Helper T cell (primary cell): ENCODE data around the gene DUSP29.

- PRO-cap, 2 experiments = no peak in any of the 2 experiments
Measured at GRCh38 chr10:75073509-75073922, at the start of gene DUSP29. Gene DUSP29 (minus strand): TSS chr10:75073642.

DNA sequence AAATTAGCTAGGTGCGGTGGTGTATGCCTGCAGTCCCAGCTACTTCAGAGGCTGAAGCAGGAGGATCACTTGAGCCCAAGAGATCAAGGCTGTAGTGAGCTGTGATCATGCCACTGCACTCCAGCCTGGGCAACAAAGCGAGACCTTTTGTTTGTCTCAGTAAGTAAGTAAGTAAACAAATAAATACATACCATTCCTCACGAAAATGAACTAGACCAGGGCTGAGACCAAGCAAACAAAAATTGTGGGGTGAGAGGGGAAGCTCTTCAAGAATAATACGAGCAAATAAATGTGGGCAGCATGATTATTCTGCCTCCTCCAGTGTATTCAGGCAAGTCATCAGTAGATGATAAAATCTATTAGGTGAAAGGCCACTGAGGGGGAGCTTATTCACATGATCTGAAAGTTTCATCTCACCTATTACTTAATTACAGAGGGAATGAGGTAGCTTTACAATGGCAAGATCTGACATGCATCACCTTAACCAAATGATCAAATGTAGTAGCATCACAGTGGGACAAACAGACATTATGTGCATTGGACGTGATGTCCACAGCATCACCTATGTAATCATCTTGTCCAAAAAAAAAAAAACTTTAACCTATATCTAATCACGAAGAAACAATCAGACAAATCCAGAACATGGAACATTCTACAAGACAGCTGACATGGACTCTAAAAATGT is 44.7 kb downstream of the SAMD8 start:
- PRO-cap, 2 experiments = no peak in any of the 2 experiments

- PRO-cap, 2 experiments = no peak in any of the 2 experiments
Measured at GRCh38 chr10:75226657-75227536, 8.9 kb downstream of the COMTD1 start.

GRCh38 chr10:75398229-75399481 is 2.9 kb downstream of the ZNF503 start:
- PRO-cap, 2 experiments = no peak in any of the 2 experiments

DNA sequence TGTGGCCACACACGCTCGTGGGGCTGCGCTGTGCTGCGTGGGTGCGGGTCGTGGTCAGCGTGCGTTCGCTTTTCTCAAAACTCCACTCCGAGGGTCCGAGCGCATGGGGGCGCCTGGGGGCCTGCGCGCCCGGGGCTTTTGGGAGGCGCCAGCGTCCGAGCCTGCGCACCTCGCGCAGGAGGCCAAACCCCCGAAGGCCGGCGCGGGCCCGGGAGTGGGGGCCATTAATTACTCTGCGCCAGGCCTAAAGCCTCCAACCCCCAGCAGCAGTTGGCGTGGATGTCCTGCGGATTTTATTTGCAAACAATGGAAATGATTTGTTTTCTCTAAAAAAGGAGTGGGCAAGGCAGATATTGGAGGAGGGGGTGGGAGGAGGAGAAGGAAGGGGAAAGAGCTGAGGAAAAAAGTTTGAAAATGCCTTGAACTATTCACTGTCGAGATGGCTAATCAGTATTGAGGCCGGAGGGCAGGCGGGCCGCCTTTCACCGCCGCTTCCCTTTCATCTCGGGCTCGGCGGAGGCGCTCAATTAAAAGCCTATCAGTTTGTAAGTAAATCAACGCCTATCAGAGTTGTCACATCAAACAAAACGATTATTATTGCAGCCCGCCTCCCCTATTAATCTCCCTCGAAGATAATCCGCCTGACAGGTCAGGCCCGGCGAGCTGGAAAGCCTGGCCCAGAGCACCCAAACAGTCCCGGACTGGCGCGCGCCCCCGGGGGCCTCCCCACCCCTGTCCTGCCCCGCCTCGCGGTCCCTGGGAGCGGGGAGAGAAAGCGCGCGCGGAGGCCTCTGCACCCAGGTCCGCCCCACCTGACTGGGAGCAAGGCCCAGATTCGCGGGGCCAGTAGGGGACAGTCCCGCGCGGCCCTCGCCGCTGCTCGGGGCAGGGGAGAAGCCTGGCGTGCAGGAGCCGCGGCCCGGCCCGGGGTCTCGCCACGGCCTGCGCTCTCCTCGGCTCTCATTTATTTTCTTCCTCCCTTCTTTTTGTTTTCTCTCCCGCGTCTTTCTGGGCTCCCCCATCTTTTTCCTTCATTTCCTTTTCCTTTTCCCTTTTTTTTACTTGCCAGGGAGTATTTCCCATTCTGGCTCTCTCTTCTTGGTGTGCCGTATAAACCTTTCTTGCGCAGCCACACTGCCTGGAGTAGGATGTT is 3.6 kb upstream of the ZNF503 start:
- PRO-cap, 2 experiments = no peak in any of the 2 experiments

DNA sequence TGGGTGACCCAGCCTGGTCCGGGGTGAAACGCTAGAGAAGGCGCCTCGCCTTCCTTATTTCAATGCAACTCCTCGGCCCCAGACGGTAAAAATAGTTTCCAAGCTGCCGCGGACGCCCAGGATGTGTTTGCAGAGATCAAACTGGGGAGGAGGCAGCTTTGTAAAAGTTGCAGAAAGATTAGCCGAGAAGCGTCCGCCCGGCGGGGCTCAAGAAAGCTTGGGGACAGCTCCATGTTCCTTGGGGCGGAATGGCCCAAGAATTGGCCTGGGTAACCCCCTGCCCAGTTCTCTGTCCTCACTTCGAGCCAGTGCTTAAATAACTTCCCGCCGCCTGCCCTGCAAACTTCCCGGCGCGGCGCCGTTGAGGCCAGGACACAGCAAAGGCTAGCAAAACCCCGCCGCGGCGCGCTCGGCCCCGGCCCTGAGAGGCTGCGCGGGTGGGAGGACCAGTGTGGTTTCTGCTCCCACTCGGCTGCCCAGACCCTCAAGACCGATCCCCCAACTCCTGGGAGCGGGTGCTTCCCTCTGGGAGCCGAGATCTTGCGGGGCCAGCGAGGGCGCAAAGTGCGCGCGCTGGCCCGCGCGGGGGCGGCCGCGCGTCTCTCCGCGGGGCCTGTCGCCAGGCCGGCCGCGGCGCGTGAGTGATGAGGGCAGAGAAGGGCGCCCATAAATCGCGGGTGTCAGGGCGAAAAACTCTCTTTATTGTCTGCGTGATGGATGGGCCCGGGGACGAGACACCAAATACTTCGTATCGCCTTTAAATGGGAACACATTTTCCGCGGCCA is 6.3 kb upstream of the ZNF503 start:
- PRO-cap, 2 experiments = no peak in any of the 2 experiments

DNA sequence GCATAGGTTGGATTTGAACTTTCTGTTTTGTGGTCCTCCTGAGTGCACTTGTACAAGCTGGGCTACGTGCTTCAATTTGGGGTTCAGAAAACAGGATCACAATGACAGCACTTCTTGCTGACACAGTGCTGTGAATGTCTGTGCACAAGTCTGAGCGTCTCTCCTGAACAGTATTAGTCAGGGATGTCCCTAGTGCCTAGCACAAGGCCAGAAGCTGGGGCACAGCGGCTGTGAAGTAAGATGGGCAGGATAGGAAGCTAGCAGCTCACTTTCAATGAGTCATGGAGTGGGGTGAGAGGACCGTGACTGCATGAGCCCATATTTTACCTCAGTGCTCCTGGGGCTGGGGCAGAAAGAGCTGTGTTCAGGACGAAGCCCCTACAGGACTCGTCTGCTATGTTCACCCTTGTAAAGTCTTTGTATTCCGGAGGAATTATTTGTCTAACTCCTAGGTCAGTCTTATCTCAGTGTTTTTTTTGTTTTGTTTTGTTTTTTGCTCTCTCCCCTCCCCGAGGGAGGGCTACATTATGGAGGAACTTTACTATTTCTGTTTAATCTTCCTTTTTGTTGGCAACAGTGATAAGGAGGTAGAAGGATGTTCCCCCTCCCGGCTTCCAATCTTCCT is 2.9 kb upstream of the LRMDA start:
- PRO-cap, 2 experiments = no peak in any of the 2 experiments

- PRO-cap, 2 experiments = no peak in any of the 2 experiments
Measured at GRCh38 chr10:75755001-75755979, 323.9 kb downstream of the LRMDA start.

DNA sequence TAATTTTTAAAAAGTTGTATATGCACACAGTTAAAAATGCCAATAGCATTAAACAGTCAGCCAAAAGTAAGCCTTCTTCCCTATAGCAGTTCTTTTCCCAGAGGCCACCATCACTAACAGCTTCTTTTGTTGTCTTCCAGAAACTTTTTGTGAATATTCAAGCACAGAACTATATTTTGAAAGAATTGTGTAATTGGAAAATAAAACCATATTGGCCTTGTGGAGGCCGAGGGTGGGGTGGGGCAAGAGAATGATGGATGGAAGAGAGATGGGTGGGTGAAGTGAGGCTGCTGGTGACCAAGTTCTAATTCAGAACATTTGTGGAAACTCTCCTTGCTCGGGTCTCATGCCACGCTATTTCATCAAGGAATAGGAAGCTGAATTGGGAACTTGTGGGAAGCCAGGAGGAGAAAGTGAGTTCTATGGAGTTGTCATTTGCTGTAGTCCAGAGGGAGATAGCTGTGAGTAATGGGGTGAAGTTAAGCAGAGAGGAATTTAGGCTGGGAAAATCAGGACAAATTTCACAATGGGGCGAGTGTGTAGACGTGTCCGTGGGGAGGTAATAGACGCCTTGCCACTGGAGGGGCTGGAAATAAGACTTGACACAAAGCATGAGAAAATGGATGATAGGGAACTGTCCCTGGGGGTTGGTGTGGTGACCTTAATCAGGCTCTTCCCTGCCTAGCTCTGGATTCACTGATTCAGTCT is 339.2 kb downstream of the LRMDA start:
- PRO-cap, 2 experiments = no peak in any of the 2 experiments

DNA sequence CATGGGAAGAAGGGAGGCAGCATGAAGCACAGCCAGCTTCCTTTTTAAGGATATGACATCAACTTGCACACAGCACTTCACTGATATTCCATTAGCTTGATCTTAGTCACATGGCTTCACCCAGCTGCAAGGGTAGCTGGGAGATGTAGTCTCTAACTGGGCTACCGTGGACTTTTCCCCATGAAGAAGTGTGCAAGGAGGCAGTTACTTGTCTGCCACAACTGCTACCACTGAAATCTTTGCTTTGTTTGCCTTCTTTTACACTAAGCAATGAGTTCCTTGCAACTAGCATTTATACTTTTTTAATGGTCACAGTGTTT is 525.3 kb downstream of the LRMDA start:
- PRO-cap, 2 experiments = no peak in any of the 2 experiments

- PRO-cap, 2 experiments = no peak in any of the 2 experiments
Measured at GRCh38 chr10:76036326-76036776, 604.9 kb downstream of the LRMDA start.

DNA sequence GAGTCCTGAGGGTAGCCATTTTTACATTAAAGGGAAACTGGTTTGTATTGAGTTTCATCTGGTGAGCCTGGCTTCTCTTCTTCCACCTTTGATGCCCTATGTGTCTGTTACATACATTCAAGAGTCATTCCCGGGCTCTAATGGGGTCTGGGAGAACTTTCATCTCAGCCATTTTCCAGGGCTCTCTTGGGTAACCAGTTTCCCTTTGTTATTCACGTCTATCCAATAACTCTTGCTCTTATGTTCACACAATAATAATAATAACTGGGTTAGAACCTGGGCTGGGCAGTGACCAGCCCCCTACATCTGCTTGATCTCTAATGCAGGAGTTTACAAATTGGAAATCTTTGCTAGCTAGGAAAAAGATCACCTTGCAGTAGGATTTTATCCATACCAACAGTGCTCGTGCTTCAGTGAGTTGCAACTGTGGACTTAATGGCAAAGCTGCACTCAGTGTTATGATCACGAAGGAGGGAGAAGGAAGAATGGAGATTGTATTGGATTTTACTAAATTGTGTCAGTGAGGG is 685.4 kb downstream of the LRMDA start:
- PRO-cap, 2 experiments = no peak in any of the 2 experiments

DNA sequence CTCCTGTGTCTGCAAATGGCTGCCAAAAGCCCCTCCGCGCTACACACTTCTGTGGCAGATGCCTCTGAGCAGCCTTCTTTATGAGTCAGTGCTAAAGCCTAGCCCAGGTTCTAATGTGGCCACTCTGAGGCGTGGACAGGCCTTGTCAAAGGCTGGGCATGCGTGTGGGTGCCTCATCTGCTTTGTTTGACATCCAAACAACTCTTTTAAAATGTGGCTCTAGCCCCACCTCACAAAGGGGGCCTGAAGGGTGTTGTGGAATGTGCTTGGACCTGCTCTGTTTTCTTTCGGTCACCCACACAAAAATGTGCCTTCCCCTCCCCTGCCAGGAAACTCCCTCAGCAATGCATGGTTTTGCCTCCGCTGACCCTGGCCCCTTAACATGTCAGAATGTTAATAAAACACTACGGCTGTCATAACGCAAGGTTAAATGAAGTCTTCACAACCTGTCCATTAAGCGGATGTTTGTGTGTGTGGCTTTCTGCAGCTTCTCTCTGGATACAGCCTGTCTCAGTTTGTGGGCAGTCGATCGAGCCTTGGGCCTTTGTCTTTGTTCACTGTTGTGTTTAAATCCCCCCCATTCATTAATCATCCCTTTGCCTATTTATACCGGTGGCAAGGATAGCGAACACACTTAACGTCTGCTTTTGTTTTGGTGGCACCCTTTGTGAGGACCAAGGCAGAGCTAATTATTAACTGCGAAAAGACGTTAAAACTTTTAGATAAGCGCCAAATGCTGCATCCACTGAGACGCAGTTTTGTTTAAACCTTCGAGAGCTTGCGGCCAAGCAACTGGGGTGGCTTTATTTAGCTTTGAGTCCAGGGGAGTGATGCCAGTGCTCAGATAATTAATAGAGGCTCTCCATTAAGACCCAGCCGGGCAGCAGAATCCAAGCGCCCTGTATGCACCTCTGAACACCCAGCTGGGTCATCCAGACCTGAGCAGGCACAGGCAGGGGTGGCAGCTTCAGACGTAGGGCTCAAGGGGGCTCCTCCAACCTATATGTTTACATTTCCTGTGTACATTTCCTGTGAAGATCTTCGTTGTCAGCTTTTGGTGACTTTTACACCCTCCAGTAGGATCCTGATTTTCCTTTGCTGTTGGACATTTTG is 719.1 kb downstream of the LRMDA start:
- PRO-cap, 2 experiments = no peak in any of the 2 experiments

DNA sequence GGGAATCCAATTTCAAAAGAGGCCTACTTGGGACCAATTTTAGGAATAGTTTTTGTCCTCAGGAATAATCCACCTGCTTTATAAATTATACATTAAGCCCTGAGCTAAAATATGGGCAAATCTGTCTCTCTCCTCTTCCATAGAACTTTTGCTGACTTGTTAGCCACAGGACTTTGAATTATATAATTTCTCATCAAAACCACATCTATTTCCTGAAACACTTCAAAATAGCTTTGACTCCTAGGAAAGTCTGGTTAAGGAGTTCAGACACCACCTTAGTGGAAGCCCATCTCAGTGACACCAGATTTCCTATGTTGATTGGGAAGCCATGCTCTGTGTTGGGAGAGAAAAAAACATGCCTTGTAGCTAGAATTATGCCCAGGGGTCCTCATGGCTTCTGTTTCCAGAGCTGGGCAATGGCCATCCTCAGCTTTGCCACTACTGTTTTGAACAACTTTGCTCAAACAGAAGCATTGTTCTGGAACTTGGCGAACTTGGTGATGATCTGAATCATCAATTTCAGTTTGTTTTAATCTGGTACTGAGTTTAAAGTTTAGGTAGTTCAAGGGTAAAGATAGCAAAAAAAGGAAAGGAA is 736.7 kb downstream of the LRMDA start:
- PRO-cap, 2 experiments = no peak in any of the 2 experiments

- PRO-cap, 2 experiments = no peak in any of the 2 experiments
Measured at GRCh38 chr10:76732374-76732745, 905.2 kb downstream of the KCNMA1 start.

DNA sequence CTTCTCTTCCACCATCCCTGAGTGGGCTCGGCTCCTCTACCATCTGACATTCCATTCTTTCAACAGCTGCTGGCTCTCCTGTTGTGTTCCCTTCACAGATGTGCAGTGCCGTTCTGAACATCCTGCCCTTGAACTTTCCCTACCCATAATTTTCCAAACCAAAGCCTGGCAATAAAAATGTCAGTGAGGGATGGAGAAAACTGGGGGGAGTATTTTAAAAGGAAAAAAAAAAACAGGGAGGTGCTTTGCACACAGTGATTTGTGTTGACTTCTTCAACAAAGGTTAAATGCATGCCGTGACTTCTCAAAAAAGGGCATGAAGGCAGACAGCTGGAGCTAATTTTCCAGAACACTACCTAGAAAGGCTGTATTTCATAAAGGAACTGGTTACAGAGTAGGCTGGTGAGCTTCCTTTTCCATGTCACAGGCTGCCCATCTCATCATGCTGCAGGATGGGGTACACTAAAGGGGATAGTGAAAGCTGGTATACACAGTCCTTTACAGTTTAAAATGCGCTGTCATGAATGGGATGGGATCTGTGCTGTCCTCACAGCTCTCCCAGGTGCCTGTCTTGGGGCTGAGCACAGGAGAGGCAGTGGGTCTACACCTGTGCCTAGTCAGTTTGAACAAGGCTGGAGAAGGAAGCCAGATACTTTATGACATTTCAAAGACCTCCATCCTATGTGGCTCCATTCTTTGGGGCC is 392.6 kb downstream of the KCNMA1 start:
- PRO-cap, 2 experiments = no peak in any of the 2 experiments

DNA sequence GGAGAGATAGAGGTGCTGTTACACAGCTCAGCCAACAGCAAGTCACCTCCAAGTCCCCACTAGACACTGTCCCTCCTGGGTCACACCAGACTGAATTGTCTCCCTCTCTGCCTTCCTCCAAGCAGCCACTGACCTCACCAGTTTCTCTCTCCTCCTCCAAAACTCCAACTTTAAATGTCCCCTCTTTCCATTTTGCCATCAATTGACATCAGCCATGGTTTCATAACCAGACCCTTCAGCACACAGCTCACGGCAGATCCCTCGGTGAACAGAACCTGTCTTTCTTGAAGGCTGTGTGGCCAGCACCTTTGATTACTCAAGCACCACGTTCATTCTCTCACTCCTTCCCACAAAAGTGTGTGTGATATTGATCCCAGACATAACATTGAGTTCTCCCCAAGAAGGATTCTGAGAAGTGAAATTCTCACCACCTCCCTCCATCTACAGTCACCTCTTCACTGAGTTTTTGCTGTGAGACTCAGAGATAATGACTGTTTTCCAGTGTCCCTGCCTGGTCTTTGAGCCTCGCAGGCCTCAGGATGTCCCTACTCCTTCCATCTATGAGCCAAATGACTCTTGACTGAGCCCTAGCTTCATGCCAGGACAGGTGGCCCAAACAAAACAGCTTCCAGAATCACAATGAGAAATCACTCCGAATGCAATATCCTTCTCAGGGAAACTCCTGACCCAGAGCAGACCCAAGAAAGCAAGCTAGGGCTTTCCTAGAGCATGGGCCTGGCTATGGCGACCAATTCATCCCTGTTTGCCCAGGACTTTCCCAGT is 235.2 kb downstream of the KCNMA1 start:
- PRO-cap, 2 experiments = no peak in any of the 2 experiments

GRCh38 chr10:77405586-77405987 is 232.0 kb downstream of the KCNMA1 start:
- PRO-cap, 2 experiments = no peak in any of the 2 experiments

- PRO-cap, 2 experiments = no peak in any of the 2 experiments
Measured at GRCh38 chr10:77422674-77423286, 214.8 kb downstream of the KCNMA1 start.

DNA sequence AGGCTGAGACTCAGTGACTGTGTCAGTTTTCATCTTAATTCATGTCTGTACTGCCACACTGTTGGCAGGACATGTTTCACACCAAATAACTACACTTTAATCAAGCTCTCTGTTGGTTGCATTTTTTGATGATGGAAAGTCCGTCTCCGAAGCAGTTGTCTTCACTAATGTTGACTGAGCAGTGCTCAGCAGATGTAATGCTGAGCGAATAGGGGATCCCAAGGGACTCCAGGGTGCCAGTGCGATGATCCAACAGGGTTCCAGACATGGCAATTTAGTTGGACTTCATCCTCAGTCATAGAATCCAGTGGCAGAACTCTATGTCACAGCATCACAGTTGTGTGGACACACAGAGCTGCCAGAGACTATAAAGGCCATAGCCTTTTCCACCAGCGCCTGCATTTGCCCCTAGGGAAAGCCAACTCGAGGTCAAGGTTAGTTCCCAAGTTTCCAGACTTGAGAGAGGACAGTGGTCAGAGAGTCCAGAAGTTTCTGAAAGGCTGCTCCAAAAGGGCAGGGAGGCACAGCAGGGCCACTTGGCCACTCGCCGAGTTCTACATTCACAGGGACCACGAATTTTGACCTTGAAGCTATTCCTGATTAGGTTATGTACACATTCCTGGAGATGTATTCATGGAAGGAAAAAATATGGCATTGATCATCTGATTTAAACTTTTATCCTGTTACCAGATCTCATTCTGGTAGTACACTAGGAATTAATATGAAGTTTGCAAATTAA is 170.2 kb downstream of the KCNMA1 start:
- PRO-cap, 2 experiments = no peak in any of the 2 experiments